Neural progenitor cell (in vitro differentiated cells): ENCODE measurements around a stretch of chr15.

GRCh38 chr15:92636793-92637408 is 18.7 kb downstream of the FAM174B start:
- RAMPAGE, long total RNA: no peak

- RAMPAGE, long total RNA: no peak
These were observed 54.9 kb upstream of the CHD2 start for GRCh38 chr15:92845140-92845659.

DNA sequence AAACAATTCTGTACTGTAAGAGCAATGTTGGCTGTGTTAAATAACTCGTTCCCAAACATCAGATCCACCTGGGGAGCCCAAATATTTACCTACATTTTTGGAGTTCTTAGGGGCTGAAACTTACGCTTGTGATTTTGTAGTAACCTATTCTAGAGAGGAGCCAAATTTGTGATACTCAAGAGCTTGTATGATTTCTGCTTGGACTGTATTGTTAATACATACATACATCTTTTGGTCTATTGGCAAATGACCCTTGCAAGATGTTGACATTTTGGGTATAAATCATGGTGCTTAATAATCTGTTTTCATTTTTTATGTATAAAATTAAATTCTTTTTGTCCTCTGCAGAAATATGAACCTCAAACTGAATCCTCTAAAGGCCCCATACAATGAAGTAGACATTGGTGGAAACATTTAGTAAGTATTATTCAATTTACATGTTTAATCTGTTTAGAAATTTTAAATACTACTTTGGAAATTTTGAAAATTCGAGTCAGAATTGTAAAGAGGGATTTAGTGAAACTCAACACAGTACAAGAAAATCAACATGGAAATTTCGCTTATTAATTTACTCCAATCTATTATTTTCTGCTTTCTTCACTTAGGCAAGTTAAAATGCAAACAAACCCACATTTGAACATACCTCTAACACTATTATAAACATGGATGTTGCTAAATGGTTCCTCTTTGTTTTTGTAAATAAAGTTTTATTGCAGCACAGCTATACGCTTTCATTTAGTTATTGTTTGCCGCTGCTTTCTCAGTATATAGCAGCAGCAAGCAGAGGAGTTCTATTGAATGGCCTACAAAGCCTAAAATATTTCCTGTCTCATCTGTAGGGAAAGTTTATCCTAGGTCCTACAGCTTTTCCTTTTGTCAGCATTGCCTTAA is 8.2 kb upstream of the CHD2 start:
- RAMPAGE, long total RNA: no peak

GRCh38 chr15:92902533-92903603 is 2.7 kb downstream of the CHD2 start:
- RAMPAGE, long total RNA: no peak

DNA sequence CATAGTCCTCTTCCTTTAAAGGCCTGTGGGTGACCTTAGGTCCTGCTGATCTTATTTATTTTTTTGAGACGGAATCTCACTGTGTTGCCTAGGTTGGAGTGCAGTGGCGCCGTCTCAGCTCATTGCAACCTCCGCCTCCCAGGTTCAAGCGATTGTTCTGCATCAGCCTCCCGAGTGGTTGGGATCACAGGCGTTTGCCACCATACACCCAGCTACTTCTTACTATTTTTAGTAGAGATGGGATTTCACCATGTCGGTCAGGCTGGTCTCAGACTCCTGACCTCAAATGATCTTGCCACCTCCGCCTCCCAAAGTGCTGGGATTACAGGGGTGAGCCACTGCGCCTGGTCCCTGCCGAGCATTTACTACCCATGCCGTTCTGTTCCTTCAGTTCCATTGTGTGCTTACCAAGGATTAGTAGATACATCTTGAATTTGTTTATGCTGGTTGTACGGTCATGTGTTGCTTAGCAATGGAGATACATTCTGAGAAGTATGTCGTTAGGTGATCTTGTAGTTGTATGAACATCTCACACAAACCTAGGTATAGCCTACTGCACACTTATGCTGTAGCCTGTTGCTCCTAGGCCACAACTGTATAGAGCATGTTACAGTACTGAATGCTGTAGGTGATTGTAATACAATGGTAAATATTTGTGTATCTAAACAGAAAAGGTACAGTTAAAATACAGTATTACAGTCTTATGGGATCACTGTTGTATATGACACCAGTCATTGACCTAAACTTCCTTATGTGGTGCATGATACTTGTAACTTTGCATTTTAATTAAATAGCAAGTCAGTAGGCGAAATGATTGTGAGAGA is 10.4 kb downstream of the CHD2 start:
- RAMPAGE, long total RNA: no peak

GRCh38 chr15:92942739-92943042 is 42.6 kb downstream of the CHD2 start:
- RAMPAGE, long total RNA: no peak

GRCh38 chr15:93030354-93031118 is 58.5 kb downstream of the RGMA start:
- RAMPAGE, long total RNA: no peak

GRCh38 chr15:93061535-93062269 is 27.3 kb downstream of the RGMA start:
- RAMPAGE, long total RNA: no peak

DNA sequence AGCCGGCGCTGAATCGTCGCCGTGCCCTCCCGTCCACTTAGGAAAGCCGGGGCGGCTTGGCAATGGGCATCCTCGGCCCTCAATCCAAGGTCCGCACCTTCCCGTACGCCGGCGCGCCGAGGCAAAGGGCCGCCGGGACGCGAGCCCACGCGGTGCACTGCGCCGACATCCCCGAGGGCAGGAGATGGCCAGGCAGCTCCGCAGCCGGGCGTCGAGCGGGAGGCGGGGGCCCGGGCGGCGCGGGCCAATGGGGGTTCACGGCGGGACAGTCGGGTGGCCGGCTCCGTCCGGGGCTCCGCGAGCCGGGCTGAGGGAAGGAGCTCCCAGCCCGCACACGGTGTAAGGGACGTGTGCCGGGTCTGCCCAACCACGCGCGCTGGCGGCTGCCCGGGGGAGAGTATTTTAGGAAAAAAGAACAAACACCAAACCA is 694 bp downstream of the RGMA start:
- RAMPAGE, long total RNA: no peak

- RAMPAGE, long total RNA: no peak
These were observed 147.1 kb upstream of the RGMA start for GRCh38 chr15:93235787-93236804.

- RAMPAGE, long total RNA: no peak
These were observed 729 bp downstream of the MCTP2 start for GRCh38 chr15:94232068-94232511.

GRCh38 chr15:94263396-94264035 is 32.2 kb downstream of the MCTP2 start:
- RAMPAGE, long total RNA: no peak

GRCh38 chr15:94314811-94315116 is 83.4 kb downstream of the MCTP2 start:
- RAMPAGE, long total RNA: no peak

- RAMPAGE, long total RNA: no peak
These were observed 733.9 kb downstream of the MCTP2 start for GRCh38 chr15:94965197-94965642.

DNA sequence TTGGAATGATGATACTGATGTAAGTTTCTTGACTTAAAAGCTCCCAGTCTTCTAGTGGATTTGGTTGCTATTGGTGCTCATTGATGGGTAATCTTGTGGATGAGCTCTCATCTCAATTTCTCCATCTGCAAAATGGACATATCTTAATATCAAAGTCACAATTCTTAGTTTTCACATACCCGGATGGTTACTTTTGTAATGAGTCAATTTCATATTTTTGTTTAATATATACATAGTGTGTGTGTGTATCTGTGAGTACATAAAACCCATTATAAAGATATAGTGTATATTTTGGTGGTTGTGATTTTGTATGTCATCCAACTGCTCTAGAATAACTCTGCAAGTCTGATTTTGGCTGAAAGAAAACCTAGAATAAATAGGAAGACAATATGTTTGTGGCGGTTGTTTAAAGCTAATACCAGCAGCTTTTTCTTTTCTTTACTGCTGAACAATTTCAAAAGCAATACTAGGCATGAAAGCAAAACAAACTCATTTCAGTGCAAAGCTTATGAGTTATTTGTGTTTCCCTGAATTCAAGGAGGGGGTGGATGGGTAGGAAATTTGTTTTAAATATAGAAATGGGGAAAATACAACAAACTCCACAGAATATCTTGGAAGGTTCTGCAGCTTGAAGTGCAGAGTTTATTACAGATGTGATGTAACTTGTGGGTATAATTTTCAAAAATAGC is 1042.0 kb upstream of the NR2F2 start:
- RAMPAGE, long total RNA: no peak

DNA sequence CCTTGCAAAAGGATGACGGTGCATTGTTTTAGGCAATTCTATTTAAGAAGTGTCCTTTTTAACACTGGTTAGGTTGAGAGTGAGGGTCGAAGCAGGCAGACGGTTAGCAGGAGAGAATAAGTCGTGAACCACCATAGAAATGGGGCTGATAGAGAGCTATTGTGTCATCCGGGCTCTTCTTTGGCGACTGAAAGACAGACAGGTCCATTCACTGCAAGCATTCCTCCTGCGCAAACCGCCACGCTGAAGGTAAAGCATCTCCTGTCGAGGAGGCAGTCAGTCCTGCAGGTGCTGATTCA is 1002.9 kb upstream of the NR2F2 start:
- RAMPAGE, long total RNA: no peak

- RAMPAGE, long total RNA: no peak
These were observed 964.6 kb upstream of the NR2F2 start for GRCh38 chr15:95365509-95366597.

DNA sequence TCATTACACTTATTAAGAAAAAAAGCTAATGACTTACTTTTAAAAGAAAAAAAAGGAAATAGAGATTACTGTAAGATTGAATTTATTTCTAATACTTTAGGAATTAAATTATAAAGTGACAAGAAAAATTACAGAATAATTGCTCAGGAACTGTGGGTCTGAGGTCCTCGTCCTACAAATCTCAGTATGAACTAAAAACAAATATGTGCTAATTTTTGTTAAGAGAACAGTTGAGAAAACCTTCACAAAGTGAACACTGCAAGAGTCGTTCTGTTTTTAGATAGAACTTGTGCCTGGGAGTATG is 860.1 kb upstream of the NR2F2 start:
- RAMPAGE, long total RNA: no peak

DNA sequence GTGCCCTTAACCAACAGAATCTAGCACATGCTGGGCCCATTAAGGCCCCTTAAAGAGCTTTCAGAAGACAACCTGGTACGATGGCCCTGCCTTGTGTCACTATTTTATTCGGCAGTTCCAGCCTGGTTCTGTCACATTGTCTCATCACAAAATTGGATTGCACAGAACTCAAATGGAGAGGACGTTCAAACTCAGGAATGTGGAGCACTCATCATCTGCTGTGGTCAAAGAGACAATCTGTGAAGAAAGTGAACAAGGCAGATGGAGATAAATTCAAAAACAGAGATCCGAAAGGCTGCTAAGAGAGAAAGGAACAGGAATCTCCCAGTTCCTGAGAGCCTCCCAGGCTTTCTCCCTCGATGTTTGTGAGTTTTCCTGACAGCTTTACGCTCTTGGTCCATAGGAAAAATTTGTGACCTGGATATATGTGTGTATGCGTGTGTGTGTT is 852.9 kb upstream of the NR2F2 start:
- RAMPAGE, long total RNA: no peak

DNA sequence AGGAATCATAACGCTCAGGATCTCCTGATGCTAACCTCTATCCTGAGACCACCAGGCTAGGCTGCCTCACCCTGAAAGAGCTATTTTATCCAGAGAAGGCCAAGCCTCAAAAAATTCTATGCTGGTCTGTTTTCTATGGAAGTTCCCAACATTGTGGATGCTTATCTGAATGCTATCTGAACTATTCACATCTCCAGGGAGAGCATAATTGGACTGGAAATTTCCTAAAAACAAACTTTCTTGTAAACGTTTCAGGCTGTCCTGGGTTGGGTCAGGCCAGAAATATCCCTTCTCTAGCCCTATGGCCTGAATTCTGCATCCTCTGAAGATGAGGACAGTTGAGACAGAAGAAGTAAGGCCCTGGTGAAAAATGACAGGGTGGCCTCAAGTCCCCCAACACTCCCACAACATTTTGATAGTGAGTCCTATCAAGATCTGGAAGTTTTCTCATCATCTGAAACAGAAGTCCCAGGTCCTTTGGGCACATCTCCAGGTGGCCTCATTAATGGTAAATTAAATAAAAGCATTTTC is 706.4 kb upstream of the NR2F2 start:
- RAMPAGE, long total RNA: no peak